Measurements from ENCODE around the genes TMEM243, SLC25A40, STEAP4 and CLDN12.

DNA sequence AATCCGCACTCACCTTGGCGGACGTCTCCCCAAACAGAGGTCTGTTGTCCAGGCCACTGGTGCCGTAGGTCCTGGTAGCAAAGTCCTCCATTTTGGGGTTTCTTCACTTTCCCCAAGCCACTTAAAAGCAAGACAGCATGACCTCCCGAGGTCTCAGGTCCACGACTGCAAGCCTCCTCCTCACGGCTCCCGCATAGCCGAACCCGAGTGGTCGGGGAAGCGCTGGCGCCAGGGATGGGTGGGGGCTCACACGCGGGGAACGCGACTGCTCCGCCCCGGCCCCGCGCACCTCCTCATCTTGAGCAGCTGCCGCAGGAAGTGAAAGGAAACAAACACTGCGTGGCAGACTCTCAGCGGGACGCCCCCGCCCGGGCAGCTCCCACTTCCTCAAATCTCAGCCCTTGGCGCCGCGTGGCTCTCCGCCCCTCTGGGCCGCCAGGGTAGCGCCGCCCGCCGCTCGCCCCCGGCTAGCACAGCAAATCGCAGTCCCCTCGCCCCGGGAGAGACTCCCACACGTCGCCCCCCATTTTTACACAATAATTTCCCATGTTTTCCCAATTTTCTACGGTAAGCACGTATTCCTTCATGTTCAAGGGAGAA is at the start of gene TMEM243:
TSS of gene TMEM243 (minus strand) at position 320 of the 600 bp plus-strand sequence.
- CAGE, long polyA plus RNA, result no peak
- RRBS, result 1% methylated on average over 16 of the region's 45 CpGs

- CAGE, long polyA plus RNA, result no peak
- RRBS, result 1% methylated on average over 30 of the region's 80 CpGs
Observed at GRCh38 chr7:87220013-87220940, 745 bp upstream of the TMEM243 start.

- CAGE, long polyA plus RNA, result no peak
- RRBS, result no CpG with 5 or more reads among the region's 6 CpGs
Observed at GRCh38 chr7:87391165-87391832, 45.8 kb downstream of the CROT start.

- CAGE, long polyA plus RNA, result no peak
- RRBS, result 5% methylated on average over 12 of the region's 41 CpGs
Observed at GRCh38 chr7:87600058-87600752, 479 bp downstream of the ABCB1 start.

- CAGE, long polyA plus RNA, result no peak
- RRBS, result 4% methylated on average over 8 of the region's 33 CpGs
Observed at GRCh38 chr7:87627496-87628030, 635 bp upstream of the RUNDC3B start.

DNA sequence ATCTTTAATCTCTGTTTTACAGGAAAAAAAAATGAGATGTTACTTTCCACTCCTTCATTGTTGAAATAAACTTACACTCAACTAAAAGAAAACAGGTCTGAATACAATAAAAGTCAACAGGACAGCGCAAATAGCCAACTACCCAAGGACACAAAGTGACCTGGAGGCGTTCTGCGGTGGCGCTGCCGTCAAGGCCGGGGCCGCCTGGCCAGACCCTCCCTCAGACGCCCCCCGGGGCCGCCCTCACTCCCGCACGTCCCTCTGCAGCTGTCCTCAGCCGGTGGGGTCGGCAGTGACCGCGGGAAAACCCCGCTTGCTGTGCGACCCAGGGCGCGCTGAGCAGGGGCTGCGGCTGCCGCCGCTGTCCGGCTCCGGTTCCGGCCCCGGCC is 547 bp downstream of the SLC25A40 start:
- CAGE, long polyA plus RNA, result no peak
- RRBS, result under 1% methylated on average over 17 of the region's 27 CpGs

DNA sequence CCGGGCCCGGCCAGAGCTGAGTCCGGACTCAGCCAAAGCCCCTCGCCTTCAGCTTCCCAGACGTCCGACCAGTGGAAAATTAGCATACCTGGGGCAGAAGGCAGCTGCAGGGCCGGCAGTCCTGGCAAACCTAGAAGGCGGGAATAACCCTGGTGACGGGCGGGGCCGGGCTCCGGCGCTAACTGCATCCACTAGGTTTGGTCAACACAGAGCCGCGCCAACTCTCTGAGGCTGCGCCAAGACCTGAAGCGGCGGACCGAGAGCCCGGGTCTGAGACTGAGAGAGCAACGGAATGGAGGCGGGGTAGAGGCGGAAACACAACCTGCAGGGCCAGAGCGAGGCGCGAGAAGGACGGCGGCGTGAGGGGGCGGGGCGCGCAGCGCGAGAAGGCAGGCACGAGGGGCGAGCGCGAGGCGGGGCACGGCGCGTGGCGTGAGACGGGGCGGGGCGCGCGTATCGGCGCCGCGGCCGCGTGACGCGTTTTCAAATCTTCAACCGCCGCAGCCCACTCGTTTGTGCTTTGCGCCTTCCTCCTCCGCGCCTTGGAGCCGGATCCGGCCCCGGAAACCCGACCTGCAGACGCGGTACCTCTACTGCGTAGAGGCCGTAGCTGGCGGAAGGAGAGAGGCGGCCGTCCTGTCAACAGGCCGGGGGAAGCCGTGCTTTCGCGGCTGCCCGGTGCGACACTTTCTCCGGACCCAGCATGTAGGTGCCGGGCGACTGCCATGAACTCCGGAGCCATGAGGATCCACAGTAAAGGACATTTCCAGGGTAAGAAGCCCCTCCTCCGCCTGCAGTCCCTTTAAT is at the start of gene SLC25A40:
TSS of gene SLC25A40 (minus strand) at position 353 of the 807 bp plus-strand sequence.
- CAGE, long polyA plus RNA, result no peak
- RRBS, result 2% methylated on average over 19 of the region's 84 CpGs

- CAGE, long polyA plus RNA, result no peak
- RRBS, result 2% methylated on average over 15 of the region's 41 CpGs
Observed at GRCh38 chr7:88219218-88219950, 454 bp downstream of the SRI start.

DNA sequence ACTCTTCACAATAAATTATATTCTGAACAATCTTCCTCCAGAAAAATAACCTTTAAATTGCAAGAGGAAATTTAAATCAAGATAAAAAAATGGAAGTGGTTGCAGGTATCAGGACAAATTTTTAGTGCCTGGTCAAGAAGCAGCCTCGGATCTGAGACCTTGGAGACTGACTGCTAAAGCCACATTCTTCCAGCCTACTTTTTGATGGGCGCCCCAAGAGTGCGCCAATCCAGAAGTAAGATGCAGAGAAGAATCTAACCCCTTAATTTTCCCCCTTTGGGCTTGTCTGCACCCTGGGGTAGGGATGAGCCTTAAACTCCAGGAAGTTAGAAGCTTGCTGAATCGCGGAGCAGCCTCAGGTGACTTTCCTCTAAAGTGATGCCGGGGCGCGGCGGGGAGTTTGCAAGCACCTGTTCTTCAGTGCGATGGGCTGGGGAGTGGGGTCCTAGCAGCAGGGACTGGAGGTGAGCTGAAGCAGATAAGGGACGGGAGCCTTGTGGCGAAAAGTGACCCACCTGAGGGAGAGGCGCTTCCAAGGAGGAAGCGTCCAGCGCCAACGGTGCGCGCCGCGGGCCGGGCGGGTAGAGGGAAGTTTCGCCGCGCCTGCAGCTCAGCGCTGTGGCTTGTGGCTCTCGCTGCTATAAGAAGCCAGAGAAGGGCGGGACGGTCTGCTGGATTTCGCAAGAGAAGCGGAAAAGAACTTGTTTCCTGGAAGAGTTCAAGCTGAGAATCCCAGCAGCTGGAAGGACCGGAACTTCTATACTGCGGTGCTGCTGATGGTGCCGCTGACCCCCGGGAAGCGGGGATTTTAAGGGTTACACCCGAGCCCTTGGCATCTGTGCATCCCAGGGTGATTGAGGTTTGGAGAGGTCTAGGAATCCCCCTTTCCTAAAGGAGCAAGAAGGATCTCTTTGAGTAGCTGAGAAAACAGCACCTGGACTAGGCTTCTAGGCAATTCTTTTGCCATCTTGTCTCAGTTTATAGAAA is at the start of gene STEAP4:
TSS of gene STEAP4 (minus strand) at position 618 of the 987 bp plus-strand sequence.
- CAGE, long polyA plus RNA, result no peak
- RRBS, result no CpG with 5 or more reads among the region's 37 CpGs

- CAGE, long polyA plus RNA, result no peak
- RRBS, result no CpG with 5 or more reads among the region's 6 CpGs
Observed at GRCh38 chr7:90210404-90210833, 1.1 kb upstream of the STEAP2 start.

- CAGE, long polyA plus RNA, result no peak
- RRBS, result no CpG with 5 or more reads among the region's 8 CpGs
Observed at GRCh38 chr7:90216258-90216881, 4.8 kb downstream of the STEAP2 start.

GRCh38 chr7:90231298-90231692 is 13.7 kb upstream of the CFAP69 start:
- CAGE, long polyA plus RNA, result no peak
- RRBS, result no CpG with 5 or more reads among the region's 3 CpGs

DNA sequence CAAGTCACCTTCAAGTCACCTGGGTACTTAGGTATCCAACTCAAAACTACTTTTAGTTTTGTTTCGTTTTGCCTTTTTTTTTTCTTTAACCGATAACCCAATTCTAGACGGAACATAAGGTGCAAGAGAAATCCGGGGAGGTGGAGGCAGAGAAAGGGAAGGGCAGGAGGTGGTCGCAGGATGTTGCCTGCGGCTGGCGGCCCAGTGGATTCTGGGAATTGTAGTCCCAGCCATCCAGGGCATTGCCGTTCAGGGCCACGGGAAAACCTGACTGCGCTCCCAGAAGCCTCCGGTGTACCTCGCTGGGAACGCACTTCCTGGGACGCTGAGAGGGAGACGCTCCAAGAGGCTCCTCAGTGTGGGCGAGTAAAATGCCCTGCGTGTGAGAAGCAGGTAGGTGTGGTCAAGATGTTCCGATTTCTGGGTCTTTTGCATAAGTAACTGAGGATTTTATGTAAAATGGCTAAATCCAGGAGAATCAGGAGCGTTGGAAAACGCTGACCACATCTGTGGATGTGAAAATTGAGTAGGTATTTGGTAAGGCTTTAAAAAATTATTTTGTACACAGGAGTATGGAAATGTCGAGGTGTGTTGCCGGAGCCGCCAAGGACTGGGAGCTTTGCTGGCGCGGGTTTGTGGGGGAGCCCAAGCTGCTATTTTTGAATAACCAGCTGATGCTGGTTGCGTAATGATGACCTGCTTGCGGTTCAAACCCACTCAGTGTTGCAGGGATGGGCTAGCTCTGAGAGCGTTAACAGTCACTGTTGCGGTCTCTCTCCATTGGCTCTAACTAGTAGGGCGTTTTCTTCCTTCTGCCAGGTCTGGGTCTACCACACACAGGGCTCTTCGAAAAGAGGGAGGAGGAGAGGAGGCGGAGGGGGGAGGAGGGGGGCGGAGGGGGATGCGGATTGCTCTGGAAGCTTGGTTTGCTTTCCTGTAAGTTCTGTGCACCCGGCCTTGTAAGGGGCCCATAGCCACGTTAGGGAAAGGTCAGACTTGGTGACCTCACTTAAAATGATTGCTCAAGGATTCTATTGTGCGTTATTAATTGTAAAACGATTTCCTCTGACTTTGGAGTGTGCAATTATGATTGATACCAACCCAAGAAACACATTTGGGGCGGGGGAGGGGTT is at the start of gene CLDN12:
TSS of gene CLDN12 (plus strand) at position 305 of the 1,133 bp plus-strand sequence.
- CAGE, long polyA plus RNA, result no peak
- RRBS, result no CpG with 5 or more reads among the region's 39 CpGs

- CAGE, long polyA plus RNA, result no peak
- RRBS, result no CpG with 5 or more reads among the region's 3 CpGs
Observed at GRCh38 chr7:90411111-90411671, 7.9 kb downstream of the CLDN12 start.

DNA sequence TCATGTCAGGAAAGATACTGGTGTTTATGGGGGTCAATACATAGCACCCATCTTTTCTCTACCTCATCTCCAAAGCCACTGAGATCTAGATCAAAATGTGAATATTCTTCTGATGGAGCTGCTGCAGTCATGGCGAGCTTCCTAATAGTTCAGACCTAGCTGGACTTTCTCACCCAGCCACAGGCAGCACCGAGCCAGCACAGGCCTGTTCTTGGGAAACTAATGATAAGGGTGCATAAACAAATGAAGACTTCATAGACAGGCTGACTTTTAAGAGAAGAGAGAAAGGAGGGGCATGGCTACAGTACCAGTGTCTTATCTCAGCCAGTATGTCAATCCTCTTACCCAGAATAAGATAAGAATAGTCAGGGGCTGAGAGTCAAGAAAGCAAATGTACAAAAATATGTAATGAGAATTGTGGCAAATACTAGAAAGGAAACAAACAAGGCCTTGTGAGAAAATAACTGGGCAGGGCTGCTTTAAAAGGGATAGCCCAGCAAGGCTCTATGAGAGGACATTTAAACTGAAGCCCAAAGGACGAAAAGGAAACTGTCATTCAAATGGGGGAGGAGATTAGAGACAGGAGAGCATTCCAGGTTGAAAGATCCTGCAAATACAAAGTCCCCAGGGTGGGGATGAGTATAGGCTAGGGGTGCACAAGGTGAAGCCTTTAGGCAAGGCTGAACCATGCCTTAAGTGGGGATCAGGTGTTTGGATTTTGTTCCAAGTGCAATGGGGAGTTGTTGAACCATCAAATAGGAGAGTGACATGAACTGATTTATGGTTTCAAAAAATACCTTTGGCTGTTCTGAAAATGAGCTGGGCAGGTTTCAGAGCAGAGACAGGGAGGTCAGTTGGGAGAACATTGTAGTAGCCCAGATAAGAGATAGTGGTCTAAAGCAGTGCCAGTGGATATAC is 21.7 kb upstream of the CDK14 start:
- CAGE, long polyA plus RNA, result no peak
- RRBS, result no CpG with 5 or more reads among the region's 3 CpGs

- CAGE, long polyA plus RNA, result no peak
- RRBS, result no CpG with 5 or more reads among the region's 6 CpGs
Observed at GRCh38 chr7:90718938-90719762, 123.0 kb downstream of the CDK14 start.

DNA sequence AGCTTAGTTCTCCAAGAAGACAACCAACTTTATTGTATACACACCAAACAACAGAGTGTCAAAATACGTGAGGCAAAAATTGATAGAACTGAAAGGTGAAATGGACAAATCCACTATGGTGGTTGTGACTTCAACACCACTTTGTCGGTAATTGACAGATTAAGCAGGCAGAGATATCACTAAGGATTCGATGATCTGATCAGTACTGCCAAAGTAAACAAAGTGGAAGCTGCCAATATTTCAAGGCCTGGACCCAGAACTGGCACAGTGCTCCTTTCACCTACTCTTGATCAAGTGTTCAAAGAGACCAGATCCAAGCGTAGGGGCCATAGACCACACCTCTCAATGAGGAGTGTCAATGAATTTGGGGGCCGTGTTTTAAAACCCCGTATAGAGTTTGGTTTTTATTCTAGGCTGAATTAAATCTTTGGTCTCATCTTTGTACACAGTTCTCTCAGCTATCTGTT is 167.0 kb downstream of the CDK14 start:
- CAGE, long polyA plus RNA, result no peak
- RRBS, result no CpG with 5 or more reads among the region's 6 CpGs

DNA sequence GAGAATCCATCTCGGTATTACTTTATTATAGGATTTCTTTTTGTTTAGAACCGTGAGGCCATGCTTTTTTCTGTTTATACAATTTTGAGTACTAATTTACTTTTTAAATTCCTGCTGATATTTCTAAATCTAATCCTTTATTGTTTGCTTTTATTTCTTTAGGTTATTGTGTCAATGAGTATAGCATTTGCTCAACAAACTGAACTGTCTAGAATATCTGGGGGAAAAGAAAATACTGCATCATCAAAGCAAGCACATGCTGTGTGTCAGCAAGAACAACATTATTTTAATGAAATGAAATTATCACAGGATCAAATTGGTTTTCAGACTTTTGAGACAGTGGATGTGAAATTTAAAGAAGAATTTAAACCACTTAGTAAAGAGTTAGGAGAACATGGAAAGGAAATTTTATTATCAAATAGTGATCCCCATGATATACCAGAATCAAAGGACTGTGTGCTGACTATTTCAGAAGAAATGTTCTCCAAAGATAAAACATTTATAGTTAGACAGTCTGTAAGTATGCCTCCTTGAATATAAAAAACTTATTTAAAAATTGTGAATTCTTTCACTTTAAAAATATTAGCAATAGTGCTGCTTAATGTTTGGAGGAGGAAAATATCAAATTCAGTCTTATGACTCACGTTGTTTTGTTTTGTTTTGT is 95.9 kb downstream of the CYP51A1 start:
- CAGE, long polyA plus RNA, result no peak
- RRBS, result no CpG with 5 or more reads among the region's 3 CpGs

- CAGE, long polyA plus RNA, result no peak
- RRBS, result no CpG with 5 or more reads among the region's 5 CpGs
Observed at GRCh38 chr7:92294633-92295490, 49.1 kb downstream of the ANKIB1 start.

DNA sequence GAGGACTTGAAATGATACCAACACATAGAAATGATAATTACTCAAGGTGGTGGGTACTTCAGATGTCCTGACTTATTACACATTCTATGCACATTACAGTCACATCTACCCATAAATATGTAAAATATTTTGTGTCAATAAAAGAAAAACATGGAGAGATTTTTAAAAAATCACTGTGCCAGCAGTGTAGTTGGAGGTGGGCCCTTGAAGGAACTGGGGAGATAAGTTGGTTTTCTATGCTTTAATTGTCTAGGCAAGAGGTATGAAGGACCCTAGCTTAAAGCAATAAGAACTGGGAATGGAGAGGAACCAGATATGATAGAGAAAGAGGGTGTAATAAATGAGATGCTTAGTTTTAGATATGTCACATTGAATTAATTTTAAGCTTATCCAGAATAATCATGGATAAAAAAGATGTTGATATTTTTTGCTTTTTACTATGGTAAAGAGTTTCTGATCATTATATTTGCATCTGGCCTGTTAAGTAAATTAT is 76.6 kb upstream of the GATAD1 start:
- CAGE, long polyA plus RNA, result no peak